Ureter (tissue), 1 donor: ENCODE measurements around the gene B3GAT3.

- PRO-cap: no peak
These were observed 23.6 kb downstream of the LRRC10B start for GRCh38 chr11:61531980-61532625.

GRCh38 chr11:61551276-61552135, 29.4 kb downstream of the SYT7 start:
- PRO-cap: no peak

- PRO-cap: no peak
These were observed 13.6 kb upstream of the SYT7 start for GRCh38 chr11:61594360-61594919.

DNA sequence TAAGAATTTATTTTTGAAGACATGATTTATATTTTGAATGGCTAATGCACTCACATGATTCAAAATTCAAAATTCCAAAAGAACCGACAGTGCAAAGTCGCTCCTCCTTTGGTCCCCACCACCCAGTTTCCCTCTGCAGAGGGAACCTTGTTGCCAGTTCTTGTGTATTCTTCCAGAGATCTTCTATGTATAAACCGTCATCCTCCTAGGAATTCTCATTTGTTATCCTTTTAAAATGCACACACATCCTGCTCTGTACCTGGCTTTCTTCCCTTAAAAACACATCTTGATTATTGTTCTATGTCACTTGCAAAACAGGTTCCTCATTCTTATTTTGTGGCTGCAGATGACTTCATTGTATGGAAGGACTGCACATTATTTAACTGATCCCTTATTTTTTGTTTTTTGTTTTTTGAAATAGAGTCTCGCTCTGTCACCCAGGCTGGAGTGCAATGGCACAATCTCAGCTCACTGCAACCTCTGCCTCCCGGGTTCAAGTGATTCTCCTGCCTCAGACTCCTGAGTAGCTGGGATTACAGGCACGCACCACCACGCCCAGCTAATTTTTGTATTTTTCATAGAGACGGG, 26.6 kb upstream of the SYT7 start:
- PRO-cap: no peak

- PRO-cap: no peak
These were observed 1.1 kb downstream of the FADS1 start for GRCh38 chr11:61815749-61816008.

GRCh38 chr11:61826392-61826825, 1.7 kb upstream of the FADS2 start:
- PRO-cap: no peak

DNA sequence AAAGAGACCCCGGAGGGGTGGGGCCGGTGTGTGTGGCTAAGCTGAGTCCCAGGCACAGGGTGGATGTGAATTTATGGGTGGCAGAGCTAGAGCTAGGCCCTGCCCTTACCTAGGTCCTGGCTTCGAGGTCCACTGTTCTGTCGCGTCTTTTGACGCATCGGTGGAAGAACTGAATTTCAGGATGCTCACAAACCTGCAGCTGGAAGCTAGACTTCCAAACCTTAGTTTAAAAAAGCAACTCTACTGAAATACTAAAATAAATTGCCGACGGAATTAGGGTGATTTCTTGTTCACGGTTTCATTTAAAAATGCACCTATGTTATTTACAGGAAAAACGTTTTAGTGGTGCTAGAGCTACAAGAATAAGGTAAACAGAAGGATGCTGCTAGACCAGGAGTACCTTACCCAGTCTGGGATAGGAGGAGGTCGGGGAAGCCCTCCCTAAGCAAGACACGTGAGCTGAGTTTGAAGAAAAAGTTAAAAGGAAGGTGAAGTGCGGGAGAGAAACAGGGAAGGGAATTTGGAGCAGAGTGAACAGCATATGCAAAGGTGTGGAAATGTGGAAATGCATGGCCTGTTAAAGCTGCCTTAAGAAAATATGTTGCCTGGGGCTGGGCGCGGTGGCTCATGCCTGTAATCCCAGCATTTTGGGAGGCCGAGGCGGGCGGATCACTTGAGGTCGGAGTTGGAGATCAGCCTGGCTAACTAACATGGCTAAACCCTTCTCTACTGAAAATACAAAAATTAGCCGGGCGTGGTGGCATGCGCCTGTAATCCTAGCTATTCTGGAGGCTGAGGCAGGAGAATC, 1.4 kb upstream of the FTH1 start:
- PRO-cap: no peak

GRCh38 chr11:61969909-61970512, 2.6 kb upstream of the FTH1 start:
- PRO-cap: no peak

- PRO-cap: bidirectional peak, plus-strand start at chr11:61971920, minus-strand start at chr11:61971859
These were observed 4.2 kb upstream of the FTH1 start for GRCh38 chr11:61971158-61972411.

DNA sequence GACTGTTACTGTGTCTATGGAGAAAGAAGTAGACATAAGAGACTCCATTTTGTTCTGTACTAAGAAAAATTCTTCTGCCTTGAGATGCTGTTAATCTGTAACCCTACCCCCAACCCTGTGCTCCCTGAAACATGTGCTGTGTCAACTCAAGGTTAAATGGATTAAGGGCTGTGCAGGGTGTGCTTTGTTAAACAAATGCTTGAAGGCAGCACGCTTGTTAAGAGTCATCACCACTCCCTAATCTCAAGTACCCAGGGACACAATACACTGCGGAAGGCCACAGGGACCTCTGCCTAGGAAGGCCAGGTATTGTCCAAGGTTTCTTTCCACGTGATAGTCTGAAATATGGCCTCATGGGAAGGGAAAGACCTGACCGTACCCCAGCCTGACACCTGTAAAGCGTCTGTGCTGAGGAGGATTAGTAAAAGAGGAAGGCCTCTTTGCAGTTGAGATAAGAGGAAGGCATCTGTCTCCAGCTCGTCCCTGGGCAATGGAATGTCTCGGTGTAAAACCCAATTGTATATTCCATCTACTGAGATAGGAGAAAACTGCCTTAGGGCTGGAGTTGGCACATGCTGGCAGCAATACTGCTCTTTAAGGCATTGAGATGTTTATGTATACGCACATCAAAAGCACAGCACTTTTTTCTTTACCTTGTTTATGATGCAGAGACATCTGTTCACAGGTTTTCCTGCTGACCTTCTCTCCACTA, 10.5 kb upstream of the ASRGL1 start:
- PRO-cap: no peak

DNA sequence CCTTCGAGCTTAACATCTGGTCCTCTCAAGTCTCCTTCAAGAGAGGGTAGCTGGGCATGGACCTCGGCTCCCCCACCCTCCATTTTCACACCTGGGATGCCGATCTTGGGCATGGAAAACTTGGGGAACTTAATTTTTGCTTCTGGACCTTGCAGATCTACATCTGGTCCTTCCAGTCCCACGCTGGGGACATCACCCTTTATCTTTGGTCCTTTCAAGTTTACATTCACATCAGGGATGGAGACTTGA, 28.1 kb downstream of the AHNAK start:
- PRO-cap: no peak

DNA sequence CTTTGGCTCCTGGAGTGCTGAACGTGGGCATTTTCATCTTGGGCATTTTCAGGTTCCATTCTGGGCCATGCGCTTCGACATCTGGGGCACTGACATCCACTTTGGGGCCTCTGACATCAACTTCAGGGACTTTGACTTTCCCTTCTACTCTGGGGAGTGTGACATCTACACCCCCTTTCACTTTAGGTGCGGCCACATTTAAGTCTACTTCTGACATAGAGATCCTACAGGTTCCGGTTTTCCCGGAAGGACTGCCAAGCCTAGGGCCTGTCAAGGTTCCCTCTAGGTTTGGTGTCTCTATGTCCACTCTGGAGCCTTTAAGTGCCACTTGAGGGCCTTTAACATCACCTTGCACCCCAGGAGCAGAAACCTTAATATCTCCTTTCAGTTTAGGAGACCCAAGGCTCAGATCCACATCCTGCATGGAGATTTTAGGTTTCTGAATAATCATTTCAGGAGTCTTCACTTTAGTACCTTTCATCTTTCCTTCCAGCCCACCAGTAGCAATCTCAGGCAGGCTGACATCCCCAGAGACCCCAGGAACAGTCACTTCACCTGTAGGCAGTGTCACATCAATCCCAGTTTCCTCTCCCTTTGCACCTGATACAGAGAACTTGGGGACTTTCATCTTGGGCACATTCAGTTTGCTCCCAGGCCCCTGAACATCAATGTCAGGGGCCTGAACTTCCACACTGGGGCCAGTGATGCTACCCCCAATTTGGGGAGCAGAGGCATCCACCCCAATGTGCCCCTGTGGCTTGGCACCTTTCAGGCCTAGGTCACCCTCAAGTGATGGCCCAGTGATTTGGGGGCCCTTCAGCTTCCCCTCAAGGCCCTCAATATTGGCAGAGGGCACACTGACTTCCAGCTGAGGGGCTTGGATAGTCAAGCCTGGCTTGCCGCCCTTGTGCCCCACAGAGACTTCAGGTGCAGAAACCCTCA, 13.8 kb downstream of the AHNAK start:
- PRO-cap: no peak

- PRO-cap: no peak
These were observed 4.5 kb downstream of the AHNAK start for GRCh38 chr11:62542124-62542439.

GRCh38 chr11:62546204-62546638, 385 bp downstream of the AHNAK start:
- PRO-cap: no peak

GRCh38 chr11:62548568-62549401, 2.2 kb upstream of the AHNAK start:
- PRO-cap: no peak

DNA sequence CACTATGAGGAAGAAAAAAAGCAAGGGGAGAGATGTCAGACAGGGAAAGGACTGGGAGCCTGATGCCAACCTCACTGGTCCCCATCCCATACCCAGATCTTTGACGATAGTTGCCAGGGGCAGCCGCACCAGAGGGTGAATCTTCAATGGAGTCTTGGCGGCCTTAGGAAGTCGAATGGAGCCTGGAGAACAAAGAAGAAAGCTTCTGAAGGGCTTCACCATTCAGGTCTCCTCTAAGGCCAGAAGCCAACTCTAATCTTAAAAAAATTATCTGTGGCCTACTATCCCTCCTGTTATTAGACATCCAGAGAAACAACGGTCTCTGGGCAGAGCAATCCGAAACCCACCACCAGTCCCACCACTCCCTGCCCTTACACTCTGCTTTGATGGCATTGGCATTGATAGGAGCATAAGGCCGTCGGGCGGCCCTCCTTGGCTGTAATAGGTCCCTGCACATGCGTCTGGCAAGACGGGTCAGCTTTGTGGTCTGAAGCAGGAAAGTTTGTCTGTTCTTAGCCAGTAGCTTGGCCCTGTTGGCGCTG, 3.6 kb upstream of the TUT1 start:
- PRO-cap: no peak

GRCh38 chr11:62621811-62622757, at the start of gene B3GAT3:
Gene B3GAT3, minus strand, starts transcription at chr11:62621986.
- PRO-cap: bidirectional peak, plus-strand start at chr11:62622182, minus-strand start at chr11:62621984

DNA sequence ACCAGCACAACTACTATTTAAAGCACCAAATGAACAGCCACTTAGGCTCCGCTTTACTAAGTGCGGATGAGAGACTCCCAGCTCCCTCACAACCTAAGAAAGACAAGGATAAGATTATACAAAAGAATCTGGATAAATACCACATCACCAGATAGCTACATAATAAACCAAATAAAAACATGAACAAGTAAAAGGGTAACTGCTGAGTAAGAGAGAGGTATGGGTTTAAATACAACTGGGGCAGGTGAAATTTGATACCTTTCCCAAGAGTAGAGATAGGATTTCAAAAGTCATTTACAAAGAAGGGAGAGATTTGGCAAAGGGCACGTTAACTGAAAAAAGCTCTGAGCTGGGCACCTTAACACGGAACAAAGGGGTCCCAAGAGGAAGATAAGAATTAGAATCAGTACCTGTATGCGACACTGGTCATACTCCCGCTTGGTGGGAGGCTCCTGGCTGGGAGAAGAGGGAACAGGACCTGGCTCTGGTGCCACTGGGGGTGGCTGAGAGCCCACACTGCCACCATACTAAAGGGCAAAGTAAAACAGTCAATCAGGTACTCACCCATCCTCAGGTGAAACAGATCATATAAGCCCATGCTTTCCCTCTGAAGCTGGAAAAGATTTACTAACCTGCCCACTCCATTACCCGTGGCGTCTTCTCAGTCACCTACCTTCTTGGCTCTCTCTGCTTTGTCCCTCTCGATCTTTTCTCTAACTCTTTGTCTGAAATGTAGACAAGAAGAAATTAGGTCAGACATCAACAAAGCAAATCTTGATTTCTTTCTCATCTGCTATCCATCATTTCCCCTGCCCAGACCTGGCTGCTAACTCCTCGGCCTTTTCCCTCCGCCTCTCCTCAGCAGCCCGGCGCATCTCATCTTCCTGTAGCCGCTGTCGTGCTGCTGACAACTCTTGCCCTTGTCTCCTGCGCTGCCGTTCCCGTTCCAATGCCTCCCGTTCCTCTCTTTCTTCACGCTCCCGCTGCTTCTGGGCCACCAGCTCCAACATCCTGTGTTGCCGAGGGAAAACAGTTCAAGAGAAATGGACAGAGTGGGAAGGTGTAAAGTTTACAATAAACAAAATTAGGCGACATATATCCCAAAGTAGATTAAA, 1.4 kb downstream of the UBXN1 start:
- PRO-cap: no peak

GRCh38 chr11:62795557-62796848, 4.2 kb upstream of the TMEM223 start:
- PRO-cap: no peak

GRCh38 chr11:62803694-62804001, 1.6 kb downstream of the NXF1 start:
- PRO-cap: no peak